Bile duct (tissue), 1 donor: Measurements from ENCODE around the genes FARSB and MOGAT1.

- PRO-cap, result no peak
These were observed 12.0 kb downstream of the SLC4A3 start for GRCh38 chr2:219639268-219639897.

GRCh38 chr2:221103699-221104276, 468.3 kb downstream of the EPHA4 start:
- PRO-cap, result no peak

DNA sequence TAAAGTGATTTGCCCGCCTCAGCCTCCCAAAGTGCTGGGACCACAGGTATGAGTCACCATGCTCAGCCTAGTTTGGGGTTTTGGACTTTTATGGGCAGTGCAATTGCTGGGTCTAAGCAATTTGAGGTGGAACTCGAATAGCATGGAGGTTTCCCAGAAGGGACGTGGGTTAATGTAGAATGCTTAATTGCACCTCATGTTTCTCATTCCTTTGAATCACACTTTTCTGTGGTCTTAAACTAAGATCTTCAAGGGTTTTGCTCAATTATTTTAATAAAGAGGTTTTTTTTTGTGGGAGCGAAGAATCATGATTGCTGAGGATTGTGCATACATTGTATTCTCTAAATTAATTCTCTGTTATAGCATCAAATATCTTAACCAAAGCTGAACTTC, 102.4 kb upstream of the EPHA4 start:
- PRO-cap, result no peak

DNA sequence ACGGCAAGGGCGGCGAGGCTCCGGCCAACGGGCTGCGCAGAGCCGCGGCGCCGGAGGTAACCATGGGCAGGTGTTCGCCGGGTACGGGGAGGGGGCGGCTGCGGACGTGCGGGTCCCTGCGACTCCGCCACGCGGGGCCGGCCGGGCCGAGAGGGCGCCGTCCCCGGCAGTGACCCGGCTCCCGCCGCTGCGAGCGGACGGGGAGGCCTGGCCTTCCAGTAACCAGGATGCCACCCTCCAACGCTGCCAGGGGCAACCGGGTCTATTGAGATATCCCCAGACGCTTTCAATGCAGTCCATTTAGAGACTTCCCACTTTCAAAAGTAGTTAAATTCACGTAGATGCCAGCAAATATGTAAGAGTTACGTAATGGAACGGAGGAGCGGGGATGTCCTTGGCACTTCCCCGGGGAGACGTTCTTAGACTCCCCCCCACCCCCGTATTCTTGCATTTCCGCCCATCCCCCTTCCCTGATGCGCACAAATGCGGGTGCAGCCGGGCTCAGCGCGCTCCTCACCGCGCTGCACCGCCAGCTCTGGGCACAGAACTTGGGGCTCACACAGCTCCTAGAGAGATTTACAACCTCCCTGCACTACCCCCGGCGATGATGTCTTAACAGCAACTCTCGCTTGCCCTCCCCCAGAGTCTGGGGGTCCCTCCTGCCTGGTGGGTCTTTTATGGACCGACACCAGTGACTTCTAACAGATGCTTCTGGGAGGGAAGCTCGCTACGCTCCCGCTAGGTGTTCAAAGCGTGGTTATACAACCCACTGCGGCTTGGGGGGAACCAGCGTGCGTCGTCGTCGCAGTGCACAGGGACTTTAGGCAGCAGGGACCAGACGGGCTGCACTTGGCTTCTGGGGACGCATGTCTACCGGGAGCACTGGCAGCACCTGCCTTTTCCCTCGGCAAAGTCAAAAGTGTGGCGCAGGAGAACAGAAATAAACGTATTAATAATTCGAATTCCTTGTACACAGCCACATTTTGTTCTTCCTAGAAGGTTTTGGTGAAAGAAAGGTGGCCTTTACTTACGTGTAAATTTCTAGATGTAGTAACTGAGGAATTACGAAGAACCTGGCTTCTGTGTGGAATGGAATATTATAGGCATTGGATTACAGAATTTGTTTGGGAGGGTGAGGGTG, 793 bp downstream of the SGPP2 start:
- PRO-cap, result bidirectional peak, plus-strand start at position 482 of the sequence, minus-strand start at position 189 of the sequence

- PRO-cap, result no peak
These were observed 9.9 kb downstream of the SGPP2 start for GRCh38 chr2:222434323-222434576.

GRCh38 chr2:222655858-222656654, at the start of gene FARSB:
Gene FARSB, minus strand, starts transcription at chr2:222656092.
- PRO-cap, result unidirectional peak, minus-strand start at chr2:222656092; unidirectional peak, plus-strand start at chr2:222656422; unidirectional peak, plus-strand start at chr2:222656482

DNA sequence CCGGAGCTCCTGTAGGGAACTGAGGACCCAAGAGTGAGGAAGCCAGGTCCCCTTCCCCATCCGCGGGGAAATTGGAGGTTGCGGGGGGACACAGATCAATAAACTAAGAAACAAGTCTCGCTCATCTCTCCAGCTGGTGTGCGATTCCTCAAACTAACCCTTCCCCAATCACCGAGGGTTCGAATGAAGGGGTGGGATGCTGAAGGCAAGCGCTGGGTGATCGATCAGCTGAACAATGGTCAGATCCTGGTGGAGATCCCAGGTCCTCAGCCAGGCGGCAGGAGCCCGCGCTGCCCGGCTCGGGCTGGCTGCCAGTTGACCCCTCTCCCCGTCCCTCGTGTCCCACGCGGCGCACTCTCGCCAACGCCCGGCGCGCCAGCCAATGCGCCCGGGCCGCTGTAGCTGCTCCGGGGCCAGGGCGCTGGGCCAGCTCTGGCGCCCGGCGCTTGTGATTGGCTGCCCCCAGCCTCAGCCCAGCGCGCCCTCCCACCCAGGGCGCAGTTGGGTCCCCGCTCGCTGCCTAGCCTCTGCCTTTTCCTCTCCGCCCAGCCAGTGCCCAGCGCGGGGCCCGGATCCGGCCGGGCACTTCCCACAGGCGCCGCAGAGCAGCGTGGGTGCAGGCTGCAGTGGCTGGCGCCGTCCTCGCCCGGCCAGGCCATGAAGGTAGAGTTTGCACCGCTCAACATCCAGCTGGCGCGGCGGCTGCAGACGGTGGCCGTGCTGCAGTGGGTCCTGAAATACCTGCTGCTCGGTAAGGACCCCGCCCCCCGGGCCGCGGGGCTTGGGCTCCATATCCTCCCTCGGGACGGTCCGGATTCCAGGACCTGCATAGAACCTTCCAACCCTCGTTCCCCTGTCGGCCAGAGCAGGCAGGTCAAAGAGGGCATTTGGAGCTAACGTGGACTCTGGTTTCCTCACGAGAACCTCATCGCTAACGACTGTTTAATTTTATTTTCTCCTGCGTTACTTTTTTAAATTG, at the start of gene MOGAT1:
Gene MOGAT1 (plus strand): TSS at position 530 of the 979 bp plus-strand sequence.
- PRO-cap, result bidirectional peak, plus-strand start at position 500 of the sequence, minus-strand start at position 237 of the sequence

- PRO-cap, result no peak
These were observed 16.5 kb upstream of the ACSL3 start for GRCh38 chr2:222844180-222844938.

DNA sequence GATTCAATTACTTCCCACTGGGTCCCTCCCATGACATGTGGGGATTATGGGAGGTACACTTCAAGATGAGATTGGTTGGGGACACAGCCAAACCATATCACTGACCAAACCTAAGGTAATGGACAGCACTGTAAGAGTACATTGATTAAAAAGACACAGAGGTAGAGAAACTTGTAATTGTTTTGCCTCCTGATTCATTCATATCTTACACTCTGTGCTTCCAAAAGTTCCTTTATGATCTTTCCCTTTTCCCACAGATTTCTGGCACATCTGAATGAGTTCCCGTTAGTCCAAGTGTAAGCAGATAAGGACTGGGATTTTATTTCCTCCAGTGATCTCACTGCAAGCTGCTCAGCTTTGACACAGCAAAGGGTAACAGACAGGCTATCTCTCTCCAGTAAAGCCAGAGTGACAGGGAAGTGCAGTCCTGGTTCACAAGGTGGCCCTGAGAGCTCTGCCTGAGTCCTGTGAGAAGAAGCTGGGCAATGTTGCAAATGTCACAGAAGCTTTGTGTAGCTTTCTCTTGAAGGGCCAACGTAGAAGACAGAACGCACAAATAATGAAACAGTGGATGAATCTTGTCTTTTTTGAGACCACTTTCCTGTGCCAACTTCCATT, 32.6 kb upstream of the KCNE4 start:
- PRO-cap, result no peak

- PRO-cap, result no peak
These were observed 14.2 kb downstream of the SCG2 start for GRCh38 chr2:223587999-223588369.

DNA sequence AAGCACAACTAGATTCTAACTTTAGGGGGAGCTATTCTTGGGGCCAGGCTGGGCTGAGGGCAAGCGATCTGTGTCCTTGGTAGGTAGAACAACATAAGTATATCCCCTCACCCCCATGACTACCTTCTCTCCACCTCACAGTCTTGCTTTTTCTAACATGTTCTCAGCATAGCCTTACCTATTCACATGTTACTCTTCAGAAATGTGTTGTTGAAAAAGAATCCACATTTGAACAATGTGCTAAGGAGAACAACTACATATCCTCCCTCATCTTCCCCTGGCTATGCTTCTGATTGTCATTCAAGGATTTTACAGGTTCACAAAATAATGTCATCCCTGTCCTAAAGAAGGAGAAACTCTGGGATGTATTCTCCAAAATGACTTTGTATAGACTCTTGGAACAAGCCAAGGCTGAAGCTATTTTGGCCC, 96.3 kb upstream of the SCG2 start:
- PRO-cap, result no peak

- PRO-cap, result no peak
These were observed 7.9 kb downstream of the SERPINE2 start for GRCh38 chr2:224031190-224031675.

- PRO-cap, result no peak
These were observed 160.2 kb downstream of the FAM124B start for GRCh38 chr2:224241781-224242021.

- PRO-cap, result no peak
These were observed 47.1 kb upstream of the FAM124B start for GRCh38 chr2:224448983-224449520.

GRCh38 chr2:224484910-224485714, 83.2 kb upstream of the FAM124B start:
- PRO-cap, result bidirectional peak, plus-strand start at chr2:224485569, minus-strand start at chr2:224485509

GRCh38 chr2:224499516-224499983, 85.6 kb downstream of the CUL3 start:
- PRO-cap, result no peak

GRCh38 chr2:224527333-224528731, 57.3 kb downstream of the CUL3 start:
- PRO-cap, result no peak

DNA sequence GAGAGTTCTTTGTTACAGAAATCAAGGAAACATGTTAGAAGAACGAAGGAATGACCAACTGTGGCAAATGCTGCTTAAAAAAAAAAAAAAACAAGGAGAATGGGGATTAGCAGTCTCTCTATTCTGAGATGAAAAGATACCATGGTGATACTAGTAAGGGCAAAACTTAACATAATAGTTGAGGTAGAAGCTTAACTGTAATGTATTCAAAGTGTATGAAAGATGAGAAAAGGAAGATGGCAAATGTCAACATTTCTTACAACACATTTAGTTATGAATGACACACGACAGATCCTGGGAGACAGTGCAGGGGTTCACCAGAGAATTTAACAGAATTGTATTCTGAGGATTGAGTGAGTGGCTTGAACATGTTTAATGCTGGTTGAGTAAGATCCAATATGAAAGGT, 52.8 kb downstream of the CUL3 start:
- PRO-cap, result no peak

DNA sequence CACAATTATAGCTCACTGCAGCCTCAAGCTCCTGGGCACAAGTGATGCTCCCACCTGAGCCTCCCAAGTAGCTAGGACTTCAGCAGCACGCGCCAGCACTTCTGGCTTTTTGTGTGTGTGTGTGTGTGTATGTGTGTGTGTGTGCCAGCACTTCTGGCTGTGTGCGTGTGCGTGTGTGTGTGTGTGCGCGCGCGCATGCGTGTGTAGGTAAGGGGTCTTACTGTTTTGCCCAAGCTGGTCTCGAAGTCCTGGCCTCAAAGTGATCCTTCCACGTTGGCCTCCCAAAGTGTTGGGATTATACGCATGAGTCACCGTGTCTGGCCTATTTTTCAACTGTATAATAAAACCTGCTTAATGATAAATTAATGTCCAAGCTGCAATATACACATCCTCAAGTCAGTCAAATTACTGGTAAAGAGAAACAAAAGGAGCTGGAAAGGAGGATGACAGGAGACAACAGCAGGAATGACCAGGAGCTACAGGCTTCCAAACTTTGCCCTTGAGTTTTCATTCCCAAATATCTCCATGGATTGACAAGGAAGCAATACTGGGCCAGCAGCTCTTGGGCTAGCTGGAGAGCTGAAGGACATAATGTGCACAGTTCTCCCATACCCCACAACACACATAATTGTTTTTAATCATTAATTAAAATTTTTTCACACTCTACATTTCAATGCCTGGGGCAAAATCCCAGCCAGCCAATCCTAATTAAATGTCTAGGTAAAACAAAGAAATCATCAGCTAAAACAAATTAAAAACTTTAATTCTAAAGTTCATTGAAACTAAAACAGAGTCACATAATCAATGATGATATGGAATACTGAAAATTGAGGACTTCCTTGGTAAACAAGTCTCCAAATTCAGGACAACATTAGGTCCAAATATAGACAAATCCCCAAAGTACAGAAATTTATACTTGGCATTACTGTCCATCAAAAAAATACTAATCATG, 42.5 kb downstream of the CUL3 start:
- PRO-cap, result no peak

DNA sequence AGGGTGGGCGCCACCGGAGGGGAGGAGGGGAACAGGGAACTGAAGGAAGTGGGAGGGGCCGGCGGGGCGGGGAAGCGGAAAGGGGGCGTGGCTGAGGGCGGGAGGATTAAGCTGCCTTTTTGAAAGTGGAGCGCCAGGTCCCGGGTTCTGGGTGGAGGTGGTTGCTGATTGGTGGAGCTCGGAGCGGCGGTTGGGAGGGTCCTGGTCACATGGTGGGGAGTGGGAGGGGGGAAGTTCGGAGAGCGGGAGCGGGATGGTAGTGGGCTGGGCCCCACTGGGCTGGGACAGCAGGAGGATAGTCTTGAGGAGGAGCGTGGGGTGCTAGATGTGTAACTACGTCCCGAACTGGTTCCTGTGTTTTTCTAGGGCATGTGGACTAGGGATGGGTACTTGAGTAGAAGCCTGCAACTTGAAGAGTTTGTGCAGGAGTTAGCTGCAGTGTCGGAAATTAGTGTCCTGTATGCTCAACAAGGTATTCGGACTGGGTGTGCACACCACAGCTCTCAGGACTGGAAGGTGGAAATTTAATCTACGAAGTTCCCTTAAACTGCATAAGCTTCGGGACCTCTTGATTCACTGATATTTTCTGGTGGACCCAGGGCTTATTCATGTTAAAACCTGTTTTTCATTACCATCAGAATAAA, 542 bp upstream of the CUL3 start:
- PRO-cap, result bidirectional peak, plus-strand start at position 238 of the sequence, minus-strand start outside the sequence; unidirectional peak, plus-strand start at position 298 of the sequence